Epithelial cell of proximal tubule (primary cell): ENCODE data around the genes AJUBA and PPP1R3E.

DNA sequence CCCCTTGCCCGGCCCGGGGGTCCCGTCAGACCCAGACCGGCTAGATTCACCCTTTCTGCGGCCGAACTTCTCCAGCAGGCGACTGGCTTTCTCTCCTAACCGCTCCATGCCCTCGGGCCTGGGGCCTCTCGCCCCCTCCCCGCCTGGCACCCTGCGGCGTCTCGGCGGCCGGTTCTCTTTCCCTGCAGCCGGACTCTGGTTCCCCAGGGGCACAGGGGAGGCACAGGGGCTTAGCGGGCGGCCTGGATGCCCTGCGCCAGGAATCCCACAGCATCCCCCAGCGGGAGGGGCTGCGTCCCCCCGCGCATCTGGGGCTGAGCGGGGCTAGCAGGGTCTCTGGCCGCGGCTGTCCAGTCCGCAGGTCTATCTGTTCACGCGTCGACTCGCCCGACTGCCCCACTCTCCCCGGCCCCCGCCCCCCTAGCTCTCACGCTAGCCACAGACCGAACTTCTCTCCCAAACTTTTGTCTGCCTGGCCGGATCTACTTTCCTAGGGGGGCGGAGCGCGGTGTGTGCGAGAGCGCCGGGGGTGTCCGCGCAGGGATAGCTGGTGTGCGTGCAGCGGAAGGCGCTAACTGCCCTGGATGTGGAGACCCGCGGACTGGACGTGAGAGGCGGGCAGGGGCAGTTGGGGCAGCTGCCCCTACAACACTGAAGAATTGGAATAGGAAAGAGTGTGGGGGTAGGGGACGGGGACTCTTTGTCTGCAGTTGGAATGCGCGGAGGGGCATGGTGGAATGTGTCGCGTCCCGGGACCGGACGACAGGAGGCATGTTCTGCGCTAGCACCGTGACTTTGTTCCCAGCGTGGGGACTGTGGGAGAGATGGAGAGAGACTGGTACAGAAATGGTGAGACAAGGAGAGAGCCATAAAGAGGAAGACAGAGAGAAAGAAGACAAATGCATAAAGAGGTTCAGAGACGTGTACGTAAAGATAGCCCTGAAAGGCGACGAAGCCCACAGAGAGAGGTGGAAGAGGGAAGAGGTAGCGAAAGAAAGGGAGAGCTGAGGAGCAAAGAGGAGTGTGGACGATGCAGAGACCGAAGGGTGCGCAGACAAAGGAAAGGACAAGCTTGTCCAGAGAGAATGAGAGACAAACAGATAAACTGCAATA lies at the start of gene AJUBA:
TSS of gene AJUBA (minus strand) at position 393 of the 1,113 bp plus-strand sequence.
- RAMPAGE, long total RNA: no peak
- RRBS: 2% methylated on average over 11 of the region's 72 CpGs

DNA sequence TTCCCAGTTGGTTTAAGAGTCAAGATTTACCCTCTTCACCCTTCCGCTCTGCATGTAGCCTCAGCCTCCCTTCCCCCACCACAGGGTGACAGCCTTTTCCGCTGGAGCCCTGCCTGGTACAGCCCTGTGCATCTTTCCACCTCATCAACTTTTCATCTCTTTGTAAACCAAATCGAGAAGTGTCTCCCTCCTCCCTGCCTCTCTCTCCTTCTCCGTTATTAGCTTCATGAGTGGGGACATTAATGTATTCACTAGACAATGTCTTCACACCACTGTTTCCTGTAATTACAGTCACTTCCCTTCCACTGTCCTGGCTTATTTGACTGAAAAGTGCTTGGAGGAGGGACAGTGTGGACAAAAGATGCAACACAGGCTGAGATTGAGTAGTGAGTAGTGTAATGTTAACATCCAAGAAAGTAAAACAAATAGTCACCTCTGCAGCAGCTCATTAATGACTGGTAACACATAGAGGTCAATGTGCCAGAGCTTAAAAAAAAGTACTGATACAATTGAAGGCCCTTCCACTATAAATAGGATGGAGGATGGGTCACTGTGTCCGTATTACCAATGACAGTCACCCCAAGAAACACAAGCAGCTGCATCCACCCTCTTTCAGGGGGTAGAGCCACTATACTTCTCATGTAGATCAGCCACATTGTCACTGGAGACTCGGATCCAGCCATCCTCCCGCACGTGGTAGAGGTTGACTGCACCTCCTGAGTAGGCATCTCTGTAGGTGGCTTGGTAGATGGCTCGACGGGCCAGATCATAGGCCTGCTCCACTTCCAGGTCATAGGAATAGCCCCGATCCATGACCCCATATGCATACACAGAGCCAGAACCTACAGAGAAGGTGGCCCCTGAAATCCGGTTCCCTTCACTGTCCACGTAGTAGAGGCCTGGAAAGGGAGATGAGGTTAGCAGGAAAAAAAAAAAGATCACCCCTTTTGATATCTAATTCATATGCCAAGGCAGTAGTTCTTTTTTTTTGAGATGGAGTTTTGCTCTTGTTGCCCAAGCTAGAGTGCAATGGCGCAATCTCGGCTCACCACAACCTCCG lies 8.9 kb downstream of the PSMB5 start:
- RAMPAGE, long total RNA: no peak
- RRBS: no CpG with 5 or more reads among the region's 16 CpGs

DNA sequence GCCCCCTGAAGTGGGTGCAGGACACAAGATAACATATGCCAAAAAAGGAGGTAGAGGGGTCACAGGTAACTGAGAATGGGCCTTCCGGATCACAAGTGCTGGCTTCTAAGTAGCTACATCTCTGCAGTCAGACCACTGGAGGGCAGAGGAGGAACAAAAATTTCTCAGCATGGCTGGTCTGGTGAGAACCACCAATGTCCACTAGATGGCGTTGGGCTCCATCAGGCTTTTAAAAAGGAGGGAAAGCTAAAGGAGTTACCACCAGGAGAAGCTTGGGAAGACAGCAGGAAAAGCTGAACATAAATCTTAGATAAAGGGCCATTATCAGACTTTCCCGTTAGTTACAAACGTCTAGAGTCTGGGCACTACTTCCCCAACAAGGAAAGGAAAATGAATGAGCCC lies 11.6 kb upstream of the CDH24 start:
- RAMPAGE, long total RNA: no peak
- RRBS: no CpG with 5 or more reads among the region's 4 CpGs

DNA sequence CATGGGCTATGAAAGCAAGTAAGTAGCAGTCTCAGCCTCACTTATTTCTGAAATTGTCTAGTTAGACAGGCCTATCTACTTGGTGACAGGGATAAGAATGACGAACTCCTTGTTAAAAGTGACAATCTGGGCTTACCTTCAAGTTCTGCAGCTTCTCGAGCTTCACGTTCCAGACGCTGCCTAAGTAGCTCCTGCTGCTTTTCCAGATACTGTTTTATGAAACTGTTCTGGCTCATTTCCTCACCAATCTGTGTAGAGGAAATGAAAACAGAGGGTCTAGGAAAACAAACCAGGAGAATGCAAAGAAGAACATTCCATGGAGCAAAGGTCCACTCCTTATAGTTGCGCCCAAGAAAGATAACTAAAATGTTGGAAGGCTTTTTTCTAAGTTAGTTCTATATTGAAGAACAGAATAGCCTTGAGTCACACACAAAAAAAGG lies 4.5 kb downstream of the ACIN1 start:
- RAMPAGE, long total RNA: no peak
- RRBS: no CpG with 5 or more reads among the region's 5 CpGs

GRCh38 chr14:23160730-23161790 lies 22.4 kb downstream of the SLC7A8 start:
- RAMPAGE, long total RNA: no peak
- RRBS: no CpG with 5 or more reads among the region's 15 CpGs

DNA sequence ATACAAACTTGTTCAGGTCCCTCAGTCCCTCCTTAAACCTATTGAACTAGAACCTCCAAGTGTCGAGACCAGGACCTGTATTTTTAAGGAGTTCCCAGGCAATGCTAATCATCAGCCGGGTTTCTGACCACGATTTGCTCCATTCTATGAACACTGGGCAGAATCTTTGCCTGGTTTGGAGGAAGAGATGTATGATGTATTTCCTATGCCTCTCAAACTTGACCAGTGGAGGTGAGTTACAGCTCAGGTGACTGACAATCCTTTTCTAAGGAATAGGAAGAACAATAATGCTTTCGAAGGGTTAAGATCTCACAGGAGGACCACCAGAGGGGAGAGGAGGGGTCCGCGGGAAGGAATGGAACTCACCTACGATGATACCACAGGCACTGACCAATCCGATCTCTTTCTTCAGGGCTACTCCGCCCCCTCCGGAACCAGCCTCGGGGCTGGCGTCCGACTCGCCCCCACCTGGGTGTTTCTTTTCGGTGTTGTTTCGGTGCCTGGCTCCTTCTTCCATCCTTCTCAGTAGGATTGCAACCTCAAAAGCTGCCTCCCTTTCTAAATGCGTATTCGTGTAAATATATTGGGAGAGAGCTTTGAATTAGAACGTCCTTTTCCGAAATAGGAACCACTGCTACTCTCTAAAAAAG lies 937 bp downstream of the SLC7A8 start:
- RAMPAGE, long total RNA: no peak
- RRBS: no CpG with 5 or more reads among the region's 20 CpGs

GRCh38 chr14:23299964-23300996 lies 2.4 kb downstream of the PPP1R3E start:
- RAMPAGE, long total RNA: no peak
- RRBS: no CpG with 5 or more reads among the region's 18 CpGs

DNA sequence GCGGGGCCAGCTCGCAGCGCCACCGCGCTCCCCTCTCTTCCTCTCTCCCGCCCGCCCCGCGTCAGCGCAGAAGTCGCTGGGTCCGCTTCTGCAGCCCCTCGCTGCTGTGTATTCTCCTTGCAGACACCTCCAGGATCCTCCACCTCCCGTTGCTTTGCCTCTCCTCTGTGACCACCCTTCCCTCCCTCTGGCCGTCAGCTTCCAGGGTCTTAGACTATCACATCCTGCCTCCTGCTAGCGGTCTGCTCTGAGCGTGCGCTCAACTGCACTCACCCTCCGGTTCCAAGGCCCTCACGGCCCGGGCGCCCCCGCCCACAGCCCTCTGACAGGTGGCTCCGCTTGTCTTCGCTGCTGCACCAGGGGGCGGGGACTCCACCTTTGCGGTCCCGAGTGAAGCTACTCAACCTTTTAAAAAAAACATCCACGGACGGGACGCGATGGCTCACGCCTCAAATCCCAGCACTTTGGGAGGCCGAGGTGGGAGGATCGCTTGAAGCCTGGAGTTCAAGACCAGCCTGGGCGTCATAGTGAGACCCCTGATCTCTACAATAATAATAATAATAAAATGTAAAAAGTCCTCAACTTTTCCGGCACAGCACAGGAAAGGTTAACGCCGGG lies at the start of gene PPP1R3E:
TSS of gene PPP1R3E (minus strand) at position 267 of the 618 bp plus-strand sequence.
- RAMPAGE, long total RNA: no peak
- RRBS: no CpG with 5 or more reads among the region's 39 CpGs

- RAMPAGE, long total RNA: no peak
- RRBS: no CpG with 5 or more reads among the region's 3 CpGs
Measured at GRCh38 chr14:23324342-23324820, 3.1 kb downstream of the PABPN1 start.

- RAMPAGE, long total RNA: no peak
- RRBS: no CpG with 5 or more reads among the region's 10 CpGs
Measured at GRCh38 chr14:23364590-23364826, 464 bp downstream of the EFS start.

DNA sequence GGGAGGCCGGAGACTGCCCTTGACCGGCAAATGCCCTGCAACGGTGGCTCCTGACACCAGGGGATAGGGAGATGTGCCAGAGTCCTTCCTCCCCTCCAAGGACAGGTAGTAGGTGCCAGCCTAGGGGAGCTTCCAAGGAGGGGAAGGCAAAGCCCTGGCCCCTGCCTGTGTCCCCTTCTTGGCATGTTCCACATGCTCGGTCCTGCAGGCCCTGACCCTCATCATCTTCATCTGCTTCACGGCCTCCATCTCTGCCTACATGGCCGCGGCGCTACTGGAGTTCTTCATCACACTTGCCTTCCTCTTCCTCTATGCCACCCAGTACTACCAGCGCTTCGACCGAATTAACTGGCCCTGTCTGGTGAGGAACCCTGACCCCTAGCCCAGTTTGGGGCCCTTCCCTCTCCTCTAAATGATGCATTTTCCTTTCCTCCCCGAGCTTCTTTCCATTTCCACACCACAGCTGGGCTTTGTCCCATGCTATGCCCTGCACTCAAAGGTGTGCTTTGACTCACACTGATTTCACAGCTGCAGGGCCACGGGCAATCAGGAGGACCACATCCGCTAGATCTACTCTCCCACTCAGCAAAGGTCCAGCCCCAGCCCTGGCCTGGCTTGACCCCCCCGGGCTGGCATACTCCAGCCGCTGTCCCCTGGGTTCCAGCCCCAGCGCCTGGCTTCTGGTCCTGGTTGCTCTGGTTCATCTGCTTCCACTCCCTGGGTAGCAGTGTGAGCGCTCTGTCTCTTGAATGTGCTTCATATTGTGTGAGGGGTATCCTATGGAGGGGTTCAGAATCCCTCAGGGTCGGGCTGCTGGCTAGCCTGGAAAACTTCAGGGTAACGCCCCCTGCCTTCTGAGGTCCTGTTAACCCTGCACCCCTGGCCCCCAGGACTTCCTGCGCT lies 1.5 kb downstream of the CMTM5 start:
- RAMPAGE, long total RNA: no peak
- RRBS: no CpG with 5 or more reads among the region's 21 CpGs

DNA sequence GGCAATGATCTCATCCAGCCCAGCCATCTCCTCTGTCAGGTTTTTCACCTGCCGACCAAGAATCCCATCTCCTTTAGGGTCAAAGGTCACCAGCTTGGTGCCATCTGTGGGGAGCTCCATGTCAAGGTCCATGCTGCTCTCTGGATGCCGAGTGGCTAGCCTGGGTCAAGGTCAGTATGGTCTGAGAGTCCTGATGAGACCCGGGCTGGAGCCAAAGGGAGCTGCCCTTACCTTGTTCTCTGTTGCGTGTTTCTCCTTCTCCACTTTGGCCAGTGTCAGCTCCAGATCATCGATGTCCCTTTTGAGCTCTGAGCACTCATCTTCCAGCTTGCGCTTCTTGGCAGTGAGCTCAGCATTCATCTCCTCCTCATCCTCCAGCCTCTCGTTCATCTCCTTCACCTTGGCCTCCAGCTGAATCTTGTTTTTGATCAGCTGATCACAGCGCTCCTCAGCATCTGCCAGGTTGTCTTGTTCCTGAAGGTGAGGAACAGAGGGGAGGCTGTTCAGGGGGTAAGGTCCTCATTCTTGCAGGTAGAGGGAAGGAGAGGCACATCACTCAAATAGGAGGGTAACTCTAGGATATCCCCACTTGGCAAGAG lies 11.7 kb downstream of the MYH7 start:
- RAMPAGE, long total RNA: no peak
- RRBS: no CpG with 5 or more reads among the region's 8 CpGs

DNA sequence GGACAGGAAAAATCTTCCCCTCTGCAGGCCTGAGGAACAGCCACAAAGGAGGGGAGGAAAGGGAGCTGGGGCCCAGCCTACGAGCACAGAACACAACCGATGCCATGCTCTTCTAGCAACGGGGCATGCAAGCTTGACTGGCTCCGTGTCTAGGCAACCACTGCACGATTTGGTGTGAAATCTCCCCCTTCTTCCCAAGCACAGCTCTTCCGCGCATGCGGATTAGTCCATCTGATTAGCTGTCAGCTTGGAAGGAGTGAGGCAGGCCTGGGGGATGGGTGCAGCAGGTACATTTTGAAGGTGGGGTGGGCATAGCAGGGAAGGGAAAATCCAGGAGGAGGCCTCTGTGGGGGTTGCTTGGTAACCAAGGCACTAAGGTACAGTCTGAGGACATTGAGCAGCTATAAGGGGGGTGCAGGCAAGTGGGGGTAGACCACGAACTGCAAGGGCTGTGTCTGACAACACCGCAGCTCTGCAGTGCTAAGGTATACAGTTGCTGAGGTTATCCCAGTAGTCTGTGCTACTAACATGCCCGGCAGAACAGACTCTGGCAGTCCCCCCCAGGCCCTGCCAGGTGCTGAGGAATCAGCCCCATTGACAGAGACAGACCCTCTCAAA lies 1.4 kb upstream of the MYH7 start:
- RAMPAGE, long total RNA: no peak
- RRBS: no CpG with 5 or more reads among the region's 11 CpGs

DNA sequence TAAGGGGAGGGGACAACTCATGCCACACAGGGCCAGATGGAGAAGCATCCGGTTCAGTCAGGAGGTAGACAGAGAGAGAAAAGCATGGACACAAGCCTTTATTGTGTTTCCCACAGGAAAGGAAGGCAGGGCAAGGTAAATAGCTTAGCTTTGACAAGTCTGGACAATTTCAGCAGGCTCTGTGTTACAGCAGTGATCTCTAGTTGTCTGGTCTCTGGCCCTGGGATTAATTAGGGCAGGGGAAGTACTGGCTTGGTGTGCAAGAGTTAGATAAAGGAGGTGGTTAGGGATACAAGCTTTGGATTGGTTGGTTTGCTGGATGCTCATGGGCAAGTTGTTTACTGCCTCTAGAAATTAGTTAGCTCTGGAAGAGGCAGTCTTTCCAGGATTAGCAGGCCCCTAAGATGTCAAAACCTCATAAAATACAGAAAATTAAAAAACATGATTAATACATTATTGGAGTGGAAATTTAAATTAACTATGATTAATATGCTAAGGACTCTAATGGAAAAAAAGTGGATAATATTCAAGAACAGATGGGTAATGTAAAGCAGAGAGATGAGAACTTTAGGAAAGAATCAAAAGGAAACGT lies 15.0 kb upstream of the NGDN start:
- RAMPAGE, long total RNA: no peak
- RRBS: no CpG with 5 or more reads among the region's 2 CpGs

- RAMPAGE, long total RNA: no peak
- RRBS: no CpG with 5 or more reads among the region's 8 CpGs
Measured at GRCh38 chr14:23487065-23487672, 17.7 kb downstream of the NGDN start.

- RAMPAGE, long total RNA: no peak
- RRBS: no CpG with 5 or more reads among the region's 18 CpGs
Measured at GRCh38 chr14:23512779-23513380, 38.7 kb downstream of the ZFHX2 start.

DNA sequence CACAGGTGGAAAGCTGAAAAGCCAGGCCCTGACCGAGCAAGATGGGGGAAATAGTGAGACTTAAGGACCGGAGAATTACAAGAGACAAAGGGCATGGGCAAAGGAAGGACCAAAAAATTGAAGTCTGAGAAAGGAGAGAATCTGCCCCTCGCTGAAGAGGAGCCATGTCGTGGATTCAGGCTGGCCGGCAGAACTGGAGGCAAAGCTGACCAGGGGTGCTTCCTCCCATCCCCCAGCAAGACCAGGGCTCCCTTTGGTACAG lies 12.2 kb downstream of the ZFHX2 start:
- RAMPAGE, long total RNA: no peak
- RRBS: 60% methylated on average over 1 of the region's 5 CpGs

GRCh38 chr14:23602411-23602950 lies 23.9 kb upstream of the JPH4 start:
- RAMPAGE, long total RNA: no peak
- RRBS: no CpG with 5 or more reads among the region's 7 CpGs

DNA sequence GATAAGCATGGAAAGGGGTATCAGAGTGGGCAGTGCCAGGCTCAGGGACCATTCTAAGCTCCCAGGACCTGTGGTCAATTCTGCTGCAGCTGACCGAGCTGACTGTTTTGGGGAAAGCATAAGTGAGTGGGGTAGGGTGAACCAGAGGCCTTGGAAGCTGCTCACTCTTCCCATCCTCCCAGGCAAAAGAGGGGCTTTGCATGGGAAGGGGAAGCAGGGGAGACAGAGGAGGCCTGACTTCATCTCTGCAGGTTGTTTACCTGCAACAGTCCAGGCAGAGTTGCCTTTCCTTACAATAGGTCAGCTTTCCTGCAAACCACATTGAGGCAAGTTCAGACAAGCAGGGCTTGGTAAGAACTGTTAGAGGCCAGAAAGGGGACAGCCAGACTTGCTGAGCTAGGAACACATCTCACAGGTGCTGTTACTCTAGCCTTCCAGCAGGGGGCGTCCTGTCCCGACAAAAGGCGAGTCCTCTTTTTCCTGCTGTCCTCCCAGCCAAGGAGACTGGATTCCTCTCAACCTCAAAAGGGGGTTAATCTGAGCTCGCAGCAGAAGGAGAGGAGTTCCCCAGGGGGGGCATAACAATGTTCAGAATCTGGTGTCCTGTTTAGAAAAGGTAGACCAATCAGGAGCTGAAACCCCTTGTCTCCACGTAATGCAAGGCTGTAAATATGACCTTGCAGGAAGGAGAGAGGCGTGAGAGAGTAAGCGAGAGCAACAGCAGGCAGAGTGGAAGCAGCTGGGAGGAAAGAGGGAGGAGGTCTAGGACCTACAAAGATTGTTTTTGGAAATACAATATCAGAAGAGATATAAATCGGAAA lies 4.3 kb upstream of the DHRS2 start:
- RAMPAGE, long total RNA: no peak
- RRBS: no CpG with 5 or more reads among the region's 9 CpGs

GRCh38 chr14:23641904-23642319 lies 5.7 kb downstream of the DHRS2 start:
- RAMPAGE, long total RNA: no peak
- RRBS: no CpG with 5 or more reads among the region's 3 CpGs